Gastroesophageal sphincter (tissue), 4 donors: ENCODE measurements around a stretch of chr7.

DNA sequence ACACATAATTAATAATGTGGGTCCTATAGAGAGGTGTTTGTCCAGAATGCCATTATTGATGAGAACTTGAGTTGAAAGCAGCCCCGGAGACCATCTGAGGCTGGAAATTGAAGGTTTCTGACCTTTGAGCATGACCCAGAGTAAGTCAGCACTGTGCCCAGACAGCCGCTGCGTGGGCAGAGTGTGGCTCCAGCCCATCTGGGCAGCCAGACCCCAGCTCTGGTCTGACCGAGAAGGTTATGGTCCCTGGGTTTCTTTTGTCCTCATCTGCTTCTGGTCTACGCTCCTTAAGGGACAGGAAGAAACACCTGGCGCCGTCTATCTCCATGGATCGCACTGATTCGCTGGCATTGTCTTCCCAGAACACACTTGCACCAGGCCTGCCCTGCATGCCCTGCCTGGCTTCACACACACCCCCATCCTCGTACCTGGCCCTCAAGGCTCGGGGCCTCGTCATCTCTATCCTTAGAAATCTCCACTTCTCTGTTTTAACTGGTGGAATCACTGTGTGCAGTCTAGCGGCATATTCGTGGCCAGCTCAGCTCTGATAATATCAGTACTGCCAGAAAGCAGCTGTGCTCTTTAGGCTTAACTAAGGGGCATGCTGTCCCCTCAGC lies 127.6 kb downstream of the ADCY1 start:
- PRO-cap = no peak
- RAMPAGE, long total RNA, 4 experiments = no peak in any of the 4 experiments

DNA sequence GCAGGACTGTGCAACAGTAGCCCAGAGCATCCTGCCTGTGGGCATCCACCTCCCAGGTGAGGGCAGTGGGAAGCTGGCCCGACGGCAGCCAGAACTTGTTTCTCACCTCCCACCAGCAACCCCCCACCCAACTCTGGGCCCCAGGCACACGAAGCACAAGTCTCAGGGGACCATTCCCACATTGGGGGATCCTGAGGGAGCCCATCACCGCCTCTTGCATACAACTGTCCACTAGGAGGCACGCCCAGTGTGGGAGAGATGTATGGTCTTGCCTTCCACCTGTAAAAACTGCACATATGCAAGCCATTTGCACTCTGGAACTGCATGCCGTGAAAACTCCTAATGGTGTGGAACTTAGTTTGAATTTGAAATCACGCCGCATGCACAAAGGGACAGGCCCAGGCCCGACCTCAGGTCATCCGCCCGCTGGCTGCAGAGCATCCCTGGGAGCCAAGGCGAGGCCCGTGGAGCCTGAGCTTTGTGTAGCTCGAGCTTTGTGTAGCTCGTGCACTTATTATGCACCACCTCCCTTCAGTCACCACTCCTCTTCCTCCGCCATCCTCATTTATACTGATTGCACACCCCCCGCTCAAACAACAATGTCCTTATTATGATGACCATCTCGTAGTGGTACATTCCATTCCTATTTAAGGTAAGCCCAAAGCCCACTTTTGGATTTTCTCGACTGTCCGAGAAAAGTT lies 147.9 kb downstream of the ADCY1 start:
- PRO-cap = no peak
- RAMPAGE, long total RNA, 4 experiments = no peak in any of the 4 experiments

GRCh38 chr7:45762737-45763319 lies 110.1 kb downstream of the CCDC201 start:
- PRO-cap = no peak
- RAMPAGE, long total RNA, 4 experiments = no peak in any of the 4 experiments

DNA sequence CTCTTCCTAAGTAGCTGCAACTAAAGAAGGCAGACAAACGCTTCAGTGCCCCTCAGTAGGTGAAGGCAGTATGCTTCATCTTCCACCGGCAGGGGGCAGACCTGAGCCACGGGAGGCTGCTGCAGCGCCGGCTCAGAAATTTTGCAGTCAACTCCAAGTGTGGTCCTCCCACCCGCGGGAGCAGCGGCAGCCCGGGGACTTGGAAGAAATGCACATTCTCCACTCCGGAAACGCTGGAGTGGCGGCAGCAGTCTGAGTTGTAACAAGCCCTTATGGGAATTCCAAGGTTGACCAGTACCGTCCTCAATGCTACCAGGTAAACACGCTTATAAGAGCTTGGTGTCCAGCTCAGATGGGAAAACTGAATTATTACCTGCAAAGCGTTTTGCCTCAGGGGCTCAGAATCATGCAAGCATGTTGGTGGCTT lies 3.4 kb downstream of the IGFBP3 start:
- PRO-cap = no peak
- RAMPAGE, long total RNA, 4 experiments = no peak in any of the 4 experiments

DNA sequence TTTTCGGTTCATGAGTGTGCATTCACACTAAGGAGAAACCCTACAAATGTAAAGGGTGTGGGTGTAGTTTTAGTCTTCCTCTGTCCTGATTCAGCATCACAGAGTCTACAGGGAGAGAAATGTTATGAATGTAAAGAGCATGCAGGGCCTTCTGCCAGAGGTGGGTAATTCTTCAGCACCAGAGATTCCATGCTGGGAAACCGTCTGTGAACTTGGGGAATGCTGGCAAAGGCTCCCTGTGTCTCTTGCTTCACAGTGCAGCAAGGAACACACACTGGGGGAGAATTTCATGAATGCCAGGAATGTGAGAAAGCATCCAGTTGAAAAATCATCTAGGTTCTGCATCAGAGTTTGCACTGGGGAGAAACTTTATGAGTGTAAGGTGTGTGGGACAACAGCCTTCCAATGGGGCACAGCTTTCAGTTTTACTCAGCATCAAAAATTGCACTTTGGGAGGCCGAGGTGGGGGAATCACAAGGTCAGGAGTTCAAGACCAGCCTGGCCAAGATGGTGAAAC lies 224.3 kb upstream of the IGFBP3 start:
- PRO-cap = no peak
- RAMPAGE, long total RNA, 4 experiments = no peak in any of the 4 experiments

DNA sequence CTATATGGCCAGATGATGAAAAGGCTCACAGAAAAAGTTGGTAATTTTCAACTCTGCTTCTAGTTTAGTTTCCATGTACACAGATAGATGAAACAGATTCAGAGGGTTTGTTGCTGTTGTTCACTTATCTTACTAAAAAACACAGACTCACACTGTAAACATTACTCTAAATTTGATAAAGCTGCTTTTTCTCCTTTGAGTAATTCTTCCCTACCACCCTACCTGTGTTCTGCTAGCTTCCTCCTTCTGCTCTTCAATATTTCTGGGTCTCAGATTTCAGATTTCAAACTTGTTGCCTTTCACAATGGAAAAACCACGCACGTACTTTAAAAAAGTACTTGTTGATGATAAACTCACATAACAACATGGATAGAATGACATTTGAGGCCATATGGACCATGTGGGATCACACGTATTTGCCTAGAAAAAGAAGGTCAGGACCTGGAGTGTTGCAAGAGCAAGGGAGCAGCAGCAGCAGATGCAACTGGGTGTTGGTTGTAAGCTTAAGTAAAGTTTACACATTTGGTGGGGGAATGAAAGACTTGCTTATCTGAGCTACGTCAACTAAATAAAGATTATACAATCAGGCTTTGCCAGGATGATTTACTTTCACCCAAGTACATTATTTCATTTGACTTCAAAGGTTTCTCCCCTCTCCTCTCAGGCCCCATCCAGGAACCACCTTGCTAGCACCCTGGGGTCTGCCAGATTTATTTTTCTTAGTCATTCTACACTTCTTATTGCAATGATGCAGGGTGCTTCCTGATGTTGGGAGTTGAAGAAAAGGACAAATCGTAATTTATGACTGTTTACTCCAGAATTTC lies 591.7 kb upstream of the IGFBP3 start:
- PRO-cap = no peak
- RAMPAGE, long total RNA, 4 experiments = no peak in any of the 4 experiments

DNA sequence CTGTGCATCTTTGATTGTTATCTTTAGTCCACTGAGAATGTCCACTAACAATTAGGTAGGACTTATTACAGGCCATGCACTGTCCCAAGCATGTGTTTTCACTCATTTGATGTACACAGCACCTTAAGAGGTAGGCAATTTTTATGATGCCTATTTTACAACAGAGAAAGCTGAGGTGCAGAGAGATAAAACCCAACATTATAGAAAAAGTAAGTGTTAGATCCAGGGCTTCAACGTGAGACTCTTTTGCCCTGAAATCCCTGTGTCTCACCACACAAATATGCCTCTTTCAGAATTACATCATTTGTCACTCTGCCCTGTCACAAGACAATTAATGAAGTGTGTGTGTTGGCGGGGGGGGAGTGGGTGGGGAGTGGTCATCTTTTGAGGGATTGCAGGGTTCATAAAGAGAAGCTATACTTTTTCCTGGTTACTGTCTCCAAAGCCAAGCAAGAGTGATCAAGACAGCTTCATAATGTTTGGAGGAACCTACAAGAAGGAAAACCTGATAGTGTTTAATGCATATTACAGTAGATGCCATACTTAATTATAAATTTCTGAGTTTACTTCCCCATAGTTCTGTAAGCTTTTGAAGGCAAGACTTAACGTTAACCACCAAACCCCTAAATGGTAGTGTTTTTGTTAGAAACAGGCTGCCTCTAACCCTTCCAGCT lies 637.7 kb upstream of the IGFBP3 start:
- PRO-cap = no peak
- RAMPAGE, long total RNA, 4 experiments = no peak in any of the 4 experiments

DNA sequence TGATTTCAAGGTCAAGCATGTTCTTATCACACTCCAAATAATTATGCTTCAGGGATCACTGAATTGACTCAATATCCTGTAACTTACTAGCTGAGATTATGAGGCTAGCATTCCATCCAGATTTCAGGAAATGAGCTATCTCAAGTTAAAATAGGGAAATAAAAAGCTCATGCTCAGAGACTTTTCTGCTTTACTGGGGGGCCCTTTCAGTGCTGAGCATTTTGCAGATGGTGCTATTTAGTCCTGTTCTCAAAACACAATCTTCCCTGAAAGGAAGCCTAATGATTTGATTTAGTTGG lies 656.0 kb upstream of the IGFBP3 start:
- PRO-cap = no peak
- RAMPAGE, long total RNA, 4 experiments = no peak in any of the 4 experiments

DNA sequence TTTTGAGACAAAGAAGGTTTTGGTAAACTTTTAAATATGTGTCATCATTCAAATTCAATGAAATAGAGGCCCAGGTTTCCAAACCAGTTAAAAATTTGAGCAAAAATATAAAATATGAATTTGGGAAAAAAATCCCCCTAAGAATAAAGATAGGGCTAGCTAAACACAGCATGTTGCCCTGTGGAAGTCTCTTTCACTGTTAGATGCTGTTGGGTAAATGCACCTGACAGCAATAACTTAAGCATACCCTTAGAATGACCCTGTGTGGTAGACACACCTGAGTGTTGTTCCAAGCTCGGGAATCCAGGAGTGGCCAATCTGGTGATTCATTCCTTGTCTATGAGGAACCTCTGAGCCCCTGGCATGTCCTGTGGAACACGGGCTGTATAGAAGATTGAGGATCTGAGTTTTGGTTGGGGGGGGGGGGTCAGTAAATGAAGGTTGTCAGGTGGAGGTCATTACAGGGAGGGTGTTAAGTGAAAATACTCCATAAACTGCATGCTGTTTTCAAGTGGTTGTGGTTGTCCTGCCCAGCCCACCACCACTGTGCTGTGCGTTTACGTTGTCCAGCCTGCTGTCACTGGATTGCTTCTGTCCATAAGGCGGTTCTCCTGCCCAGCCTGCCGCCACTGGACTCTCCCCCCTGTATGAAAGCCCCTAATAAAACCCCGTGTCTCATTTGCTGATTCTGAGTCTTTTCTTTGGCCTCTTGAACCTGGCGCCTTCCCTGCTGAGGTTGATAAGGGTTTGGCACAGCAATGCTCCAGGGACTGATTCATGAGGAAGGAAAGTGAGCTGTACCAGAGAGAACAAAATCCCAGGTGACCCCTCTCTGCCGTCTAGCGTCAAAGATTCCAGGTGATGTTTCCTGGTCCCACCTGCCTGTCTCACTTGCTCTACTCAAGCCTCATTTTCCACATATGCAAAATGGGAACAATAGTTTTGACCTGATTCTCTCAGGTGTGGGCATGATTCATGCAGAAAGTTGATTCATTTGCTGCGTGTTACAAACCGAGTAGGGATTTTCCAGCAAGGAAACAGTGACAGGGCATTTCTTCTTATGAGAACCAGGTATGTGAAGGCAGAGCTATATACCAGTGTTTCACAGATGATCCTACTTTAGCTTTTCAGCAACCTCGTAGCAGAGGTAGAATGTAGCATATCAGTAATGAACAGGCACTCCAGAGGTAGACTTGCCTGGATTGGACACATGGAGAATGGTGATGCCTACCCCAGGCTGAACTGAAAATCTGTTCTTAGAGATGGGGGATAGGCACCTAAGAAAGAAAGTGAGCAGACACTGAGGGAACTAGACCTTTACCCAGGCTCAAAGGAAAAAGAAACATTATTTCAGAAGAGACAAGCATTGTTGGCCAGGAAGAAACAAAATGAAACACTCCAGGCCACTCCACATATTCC lies 730.4 kb upstream of the IGFBP3 start:
- PRO-cap = no peak
- RAMPAGE, long total RNA, 4 experiments = no peak in any of the 4 experiments

DNA sequence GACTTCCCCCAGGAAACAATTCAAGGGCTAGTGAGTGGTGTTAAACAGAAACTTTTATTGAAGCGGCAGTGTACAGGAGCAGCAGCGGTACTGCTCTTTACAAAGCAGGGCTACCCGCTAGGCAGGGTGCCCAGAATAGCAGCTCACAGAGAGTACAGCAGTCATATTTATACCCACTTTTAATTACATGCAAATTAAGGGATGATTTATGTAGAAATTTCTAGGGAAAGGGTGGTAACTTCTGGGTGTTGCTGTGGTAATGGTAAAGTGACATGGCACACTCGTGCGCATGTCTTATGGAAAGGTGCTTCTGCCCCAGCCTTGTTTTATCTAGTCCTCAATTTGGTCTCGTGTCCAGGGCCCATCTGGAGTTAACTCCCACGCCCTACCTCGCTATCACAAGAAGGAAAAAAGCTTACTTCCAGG lies 612.0 kb downstream of the TNS3 start:
- PRO-cap = no peak
- RAMPAGE, long total RNA, 4 experiments = no peak in any of the 4 experiments

DNA sequence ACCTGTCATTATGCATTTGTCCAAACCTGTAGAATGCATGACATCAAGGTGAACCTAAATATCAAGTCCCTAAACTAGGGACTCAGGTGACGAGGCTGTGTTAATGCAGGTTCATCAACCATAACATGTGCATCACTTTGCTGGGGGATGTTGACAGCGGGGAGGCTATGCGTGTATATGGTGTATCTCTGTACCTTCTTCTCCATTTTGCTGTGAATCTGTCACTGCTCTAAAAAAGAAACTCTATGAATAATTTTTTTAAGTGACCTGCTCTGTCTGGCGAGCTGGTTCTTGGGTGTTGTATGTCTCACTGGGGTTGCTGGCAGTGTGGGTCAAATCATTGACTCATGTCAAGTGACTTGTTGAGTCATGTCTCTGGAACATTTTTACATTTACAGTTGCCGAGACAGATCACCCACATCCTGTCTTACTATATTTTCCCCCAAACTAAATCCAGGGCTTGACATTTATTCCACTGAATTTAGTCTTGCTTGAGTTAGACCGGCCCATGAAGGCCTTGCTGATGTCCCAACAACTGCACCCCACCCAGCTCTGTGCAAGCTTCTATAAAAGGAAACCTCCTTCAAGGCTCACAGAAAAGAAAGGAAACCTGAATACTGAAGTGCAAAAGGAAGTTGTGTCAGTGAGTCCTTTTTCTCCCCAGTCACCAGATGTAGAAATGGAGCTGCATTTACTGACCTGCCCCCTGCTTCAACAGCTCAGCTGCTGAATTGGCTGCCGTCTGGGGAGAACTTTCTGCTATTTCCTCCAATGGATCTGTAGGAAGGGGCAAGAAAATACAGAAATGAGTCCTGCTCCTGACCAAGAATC lies 290.4 kb downstream of the TNS3 start:
- PRO-cap = no peak
- RAMPAGE, long total RNA, 4 experiments = no peak in any of the 4 experiments

DNA sequence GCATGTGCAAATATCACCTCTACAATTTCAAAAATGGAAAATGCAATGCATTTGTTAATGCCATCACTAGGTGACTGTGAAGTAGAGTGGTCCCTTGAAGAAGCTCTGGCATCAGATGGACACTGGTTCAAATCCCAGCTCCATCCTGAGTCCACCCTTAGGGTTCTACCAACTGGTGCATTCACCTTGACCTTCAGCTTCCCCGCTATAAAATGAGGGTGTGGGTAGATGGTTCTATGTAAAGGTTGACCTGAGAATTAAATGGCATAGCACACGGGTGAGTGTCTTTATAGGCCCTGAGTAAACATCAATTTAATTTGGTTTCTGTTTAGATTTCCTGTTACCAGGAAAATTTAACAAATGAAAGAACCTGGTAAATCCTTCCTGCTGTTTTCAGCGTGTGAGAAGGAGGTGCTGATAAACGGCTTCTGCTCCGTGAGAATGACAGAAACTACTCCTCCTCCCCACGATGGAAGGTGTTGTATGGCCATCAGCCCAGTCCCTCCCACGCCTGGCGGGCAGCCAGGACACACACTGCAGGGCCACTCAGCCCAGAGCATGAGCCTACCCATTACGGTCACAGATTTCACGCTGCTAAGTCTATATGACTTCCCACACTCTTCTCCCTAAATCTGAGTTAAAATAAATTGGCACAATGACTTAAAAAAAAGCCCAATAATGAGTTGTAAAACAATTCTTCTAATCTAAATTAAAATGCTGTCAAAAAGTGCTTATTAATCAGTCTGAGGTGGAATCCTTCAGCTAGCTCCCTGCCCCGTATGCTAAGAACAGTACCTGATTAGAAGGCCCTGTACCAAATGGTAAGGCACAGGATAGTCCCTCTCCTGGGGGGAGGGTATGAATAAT lies 210.0 kb downstream of the TNS3 start:
- PRO-cap = no peak
- RAMPAGE, long total RNA, 4 experiments = no peak in any of the 4 experiments

- PRO-cap = no peak
- RAMPAGE, long total RNA, 4 experiments = no peak in any of the 4 experiments
These were observed 127.7 kb downstream of the TNS3 start for GRCh38 chr7:47454116-47454759.

DNA sequence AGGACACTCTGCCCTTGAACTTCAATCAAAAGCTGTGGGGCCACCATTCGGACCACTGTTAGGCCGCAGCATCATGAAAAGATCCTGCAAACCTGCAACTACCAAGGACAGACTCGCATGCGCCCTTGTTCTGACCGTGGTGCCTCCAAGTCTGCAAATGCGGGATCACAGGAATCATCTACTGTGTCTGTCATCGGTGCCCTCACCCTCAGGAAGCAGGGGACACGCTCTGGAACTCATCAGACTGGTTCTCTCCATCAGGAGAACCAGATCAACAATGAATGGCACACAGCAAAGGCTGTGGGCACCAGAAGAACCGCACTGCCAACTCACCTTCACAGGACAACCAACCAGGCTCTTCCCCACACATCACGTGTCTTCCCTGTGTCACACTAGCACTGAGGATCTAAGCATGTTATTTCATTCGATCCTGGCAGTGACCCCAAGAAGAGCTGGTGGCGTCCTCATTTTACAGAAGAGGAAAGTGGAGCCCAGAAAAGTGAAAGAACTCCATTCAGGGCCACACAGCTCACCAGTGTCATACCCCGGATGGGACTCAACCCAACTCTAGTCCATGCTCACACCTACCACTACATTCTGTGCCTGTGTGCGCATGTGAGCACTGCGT lies 106.1 kb downstream of the TNS3 start:
- PRO-cap = no peak
- RAMPAGE, long total RNA, 4 experiments = no peak in any of the 4 experiments

DNA sequence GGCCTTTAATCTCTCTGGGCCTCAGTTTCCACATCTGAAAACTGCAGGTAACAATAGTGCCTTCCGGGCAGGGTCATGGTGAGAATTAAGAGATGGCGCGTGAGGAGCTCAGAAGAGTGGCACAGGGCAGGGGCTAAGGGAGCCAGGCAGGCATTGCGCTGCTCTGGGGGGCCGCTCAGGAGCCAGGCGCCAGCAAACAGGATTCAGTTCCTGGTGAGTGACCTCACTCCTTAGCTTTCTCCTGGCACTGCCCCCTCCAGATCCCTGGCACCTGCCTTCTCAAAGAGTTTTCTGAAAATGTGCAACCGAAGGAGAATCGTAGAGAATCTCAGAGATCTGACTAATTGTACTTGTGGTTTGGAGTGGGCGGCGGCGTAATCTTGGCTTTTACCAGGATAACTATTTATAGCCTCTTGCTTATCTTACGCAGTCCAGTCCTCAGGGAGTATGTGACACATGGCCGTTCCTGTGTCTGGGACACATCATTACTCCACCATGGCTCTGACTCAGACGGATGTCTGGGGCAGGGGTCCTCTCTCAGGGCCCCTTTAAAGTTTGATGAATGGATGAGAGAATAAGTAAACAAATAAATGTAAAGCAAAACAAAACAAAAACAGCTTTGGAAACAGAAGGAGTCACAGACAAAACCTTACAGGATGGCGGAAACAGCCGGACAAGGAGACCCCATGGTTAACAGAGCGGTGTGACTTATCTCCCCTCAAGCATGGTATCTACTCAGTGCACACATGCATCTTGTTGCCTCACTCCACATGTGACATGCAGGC lies 99.8 kb downstream of the TNS3 start:
- PRO-cap = no peak
- RAMPAGE, long total RNA, 4 experiments = no peak in any of the 4 experiments

- PRO-cap = no peak
- RAMPAGE, long total RNA, 4 experiments = no peak in any of the 4 experiments
These were observed 21.4 kb downstream of the TNS3 start for GRCh38 chr7:47560401-47561109.

DNA sequence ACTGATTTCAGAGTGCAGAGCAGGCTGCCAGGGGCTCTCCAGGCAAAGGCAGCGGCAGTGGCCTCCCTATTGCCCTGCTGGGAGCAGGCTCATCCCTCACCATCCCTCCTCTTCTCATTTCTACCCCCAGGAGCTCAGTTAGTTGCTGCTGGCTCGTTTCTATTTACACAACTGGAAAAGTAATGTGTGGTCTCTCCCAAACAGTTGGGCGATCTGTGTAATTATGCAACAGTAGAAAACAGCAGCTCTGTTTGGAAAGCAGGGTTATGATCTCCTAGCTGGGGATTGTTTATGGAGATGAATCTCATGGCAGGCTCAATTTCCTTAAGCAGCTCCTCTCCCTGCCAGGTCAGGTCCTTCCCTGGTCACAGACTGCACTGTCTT lies 28.7 kb upstream of the TNS3 start:
- PRO-cap = no peak
- RAMPAGE, long total RNA, 4 experiments = no peak in any of the 4 experiments

- PRO-cap = no peak
- RAMPAGE, long total RNA, 4 experiments = no peak in any of the 4 experiments
These were observed 89.0 kb upstream of the TNS3 start for GRCh38 chr7:47670627-47671660.

GRCh38 chr7:47941266-47941842 lies 6.9 kb downstream of the PKD1L1 start:
- PRO-cap = no peak
- RAMPAGE, long total RNA, 4 experiments = no peak in any of the 4 experiments

- PRO-cap = no peak
- RAMPAGE, long total RNA, 4 experiments = no peak in any of the 4 experiments
These were observed 9.9 kb downstream of the HUS1 start for GRCh38 chr7:47969497-47969973.